ENCODE data around the gene C1QB.

GRCh38 chr1:21608765-21609181 lies 60.4 kb downstream of the RAP1GAP start:
- RRBS, result no CpG with 5 or more reads among the region's 4 CpGs

DNA sequence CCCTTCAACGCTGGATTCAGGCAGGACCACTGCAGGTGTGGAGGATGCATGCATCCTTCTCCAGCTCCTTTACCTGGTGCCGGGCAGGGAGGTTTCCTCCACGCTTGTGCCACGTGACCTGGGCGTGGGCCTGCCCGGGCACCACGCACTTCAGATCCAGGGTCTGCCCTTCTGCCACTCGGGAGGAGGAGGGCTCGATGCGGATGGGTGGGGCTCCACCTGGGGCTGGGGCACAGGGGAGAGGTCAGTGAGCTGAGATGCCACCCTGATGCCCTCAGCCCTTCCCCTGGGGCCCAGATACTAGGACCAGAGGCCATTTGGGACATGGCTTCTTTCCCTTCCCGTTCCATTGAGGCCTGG lies 32.0 kb downstream of the LDLRAD2 start:
- RRBS, result no CpG with 5 or more reads among the region's 11 CpGs

GRCh38 chr1:21889902-21890311 lies 47.2 kb downstream of the HSPG2 start:
- RRBS, result no CpG with 5 or more reads among the region's 14 CpGs

DNA sequence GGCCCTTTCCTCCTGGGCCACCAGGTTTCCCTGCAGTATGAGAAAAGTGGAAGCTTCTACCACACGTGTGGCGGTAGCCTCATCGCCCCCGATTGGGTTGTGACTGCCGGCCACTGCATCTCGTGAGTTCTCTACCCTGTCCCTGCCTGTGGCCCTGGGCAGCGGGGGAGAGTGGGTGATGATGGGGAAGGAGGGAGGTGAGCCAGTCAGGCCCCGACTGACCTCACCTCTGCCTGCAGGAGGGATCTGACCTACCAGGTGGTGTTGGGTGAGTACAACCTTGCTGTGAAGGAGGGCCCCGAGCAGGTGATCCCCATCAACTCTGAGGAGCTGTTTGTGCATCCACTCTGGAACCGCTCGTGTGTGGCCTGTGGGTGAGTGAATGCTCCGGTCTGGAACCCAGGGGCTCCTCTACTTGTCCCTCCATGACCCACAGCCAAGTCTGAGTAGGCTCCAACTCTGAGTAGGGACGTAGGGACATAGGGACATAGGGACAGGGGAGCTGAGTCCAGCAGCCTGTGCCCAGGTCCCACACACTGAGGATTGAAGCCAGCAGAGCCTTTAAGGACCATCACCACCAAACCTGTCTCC lies 4.1 kb downstream of the CELA3A start:
- RRBS, result no CpG with 5 or more reads among the region's 13 CpGs

DNA sequence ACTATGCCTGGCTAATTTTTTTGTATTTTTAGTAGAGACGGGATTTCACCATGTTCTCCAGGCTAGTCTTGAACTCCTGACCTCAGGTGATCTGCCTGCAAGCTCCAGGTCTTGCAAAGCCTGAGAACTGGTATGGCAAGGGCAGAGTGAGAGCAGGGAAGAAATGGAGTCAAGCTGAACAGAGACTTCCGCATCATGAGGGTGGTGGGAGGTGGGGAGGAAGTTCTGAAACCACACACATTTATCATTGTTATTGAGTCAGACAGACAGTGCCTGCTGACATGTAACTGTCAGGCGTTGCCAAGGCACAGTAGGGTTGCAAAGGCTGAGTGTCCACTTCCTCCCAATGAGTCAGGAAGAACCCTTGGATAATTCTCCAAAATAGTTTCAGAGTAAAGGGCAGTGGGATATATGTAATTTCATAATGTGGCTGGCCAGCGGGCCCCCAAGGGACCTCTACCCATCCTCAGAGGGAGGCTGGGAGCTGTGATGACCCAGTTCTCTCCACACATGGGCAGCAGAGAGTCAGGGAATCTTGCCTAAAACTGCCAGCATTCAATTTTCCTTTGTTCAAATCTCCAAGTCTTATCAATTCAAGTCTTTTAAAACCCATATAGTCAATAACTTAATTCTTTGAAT lies 17.6 kb downstream of the CELA3A start:
- RRBS, result no CpG with 5 or more reads among the region's 4 CpGs

GRCh38 chr1:22024450-22024731 lies 22.9 kb downstream of the CELA3A start:
- RRBS, result 2% methylated on average over 4 of the region's 9 CpGs

GRCh38 chr1:22077831-22078116 lies 25.3 kb downstream of the CDC42 start:
- RRBS, result no CpG with 5 or more reads among the region's 5 CpGs

DNA sequence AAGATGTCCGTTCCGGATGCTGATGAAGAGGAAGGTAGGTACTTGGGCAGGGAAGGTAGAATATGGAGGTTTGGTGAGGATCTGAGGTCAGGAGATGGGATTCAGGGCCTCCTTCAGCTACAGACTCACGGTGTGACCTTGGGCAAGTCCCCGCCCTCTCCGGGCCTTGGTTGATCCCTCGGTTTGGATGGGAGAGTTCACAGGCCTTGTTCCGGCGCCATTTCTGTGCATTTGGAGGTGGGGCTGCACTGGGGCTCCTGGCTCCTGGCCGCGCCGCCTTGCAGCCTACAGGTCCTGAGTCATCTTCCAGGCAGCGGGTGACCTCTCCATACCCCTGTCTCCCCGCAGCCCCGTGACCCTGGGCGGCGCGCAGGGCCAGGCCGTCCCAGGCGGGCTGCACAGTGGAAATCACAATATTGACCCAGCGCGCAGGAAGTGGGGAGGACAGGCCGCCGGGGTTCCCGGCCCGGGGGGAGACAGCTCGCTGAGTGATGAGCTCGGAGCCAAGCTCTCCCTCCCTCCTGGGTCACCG lies 142.5 kb upstream of the WNT4 start:
- RRBS, result 91% methylated on average over 2 of the region's 28 CpGs

- RRBS, result no CpG with 5 or more reads among the region's 1 CpG
These were observed 118.5 kb upstream of the ZBTB40 start for GRCh38 chr1:22333210-22333409.

DNA sequence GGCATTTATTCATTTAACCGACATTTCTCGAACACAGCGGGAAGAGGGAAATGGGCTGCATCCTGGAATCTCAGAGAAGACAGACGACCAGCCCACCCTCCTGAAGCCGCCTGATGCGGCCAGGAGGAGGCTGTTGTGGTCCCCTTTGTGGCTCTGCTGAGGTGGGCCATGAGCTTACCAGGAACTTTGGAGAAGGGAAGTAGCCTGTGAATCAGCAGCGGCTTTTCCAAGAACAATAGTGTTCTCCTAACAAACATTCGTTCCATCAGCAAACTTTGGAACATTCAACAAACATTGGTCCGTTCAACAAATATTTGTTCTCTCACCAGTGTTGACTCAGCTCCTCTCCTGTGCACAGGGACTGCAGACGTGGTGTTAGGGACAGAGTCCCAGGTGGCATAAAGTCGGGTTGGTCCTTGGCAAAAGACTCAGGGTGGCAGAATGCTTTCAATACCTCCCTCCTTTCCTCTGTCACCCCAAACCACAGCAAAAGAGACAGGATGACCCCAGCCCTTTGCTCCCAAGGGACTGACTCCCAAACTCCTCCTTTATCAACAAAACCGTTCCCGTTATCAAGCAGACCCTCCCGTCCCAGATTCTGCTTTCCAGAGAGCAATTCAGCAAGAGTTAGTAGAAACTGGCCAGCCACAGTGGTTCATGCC lies 103.2 kb upstream of the ZBTB40 start:
- RRBS, result no CpG with 5 or more reads among the region's 14 CpGs

DNA sequence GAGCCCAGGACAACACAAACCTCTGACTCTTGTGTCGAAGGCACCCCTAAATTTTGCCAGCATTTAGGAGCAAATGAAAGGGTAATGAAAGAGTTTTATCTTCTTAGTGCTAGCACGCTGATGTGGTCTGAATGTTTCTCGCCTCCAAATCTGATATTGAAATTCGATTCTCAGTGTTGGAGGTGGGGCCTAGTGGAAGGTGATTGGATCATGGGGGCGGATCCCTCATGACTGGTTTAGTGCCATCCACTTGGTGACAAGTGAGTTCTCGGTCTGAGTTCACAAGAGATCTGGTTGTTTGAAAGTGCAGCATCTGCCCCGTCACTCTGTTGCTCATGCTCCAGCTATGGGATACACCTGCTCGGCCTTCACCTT lies 75.2 kb upstream of the ZBTB40 start:
- RRBS, result no CpG with 5 or more reads among the region's 8 CpGs

DNA sequence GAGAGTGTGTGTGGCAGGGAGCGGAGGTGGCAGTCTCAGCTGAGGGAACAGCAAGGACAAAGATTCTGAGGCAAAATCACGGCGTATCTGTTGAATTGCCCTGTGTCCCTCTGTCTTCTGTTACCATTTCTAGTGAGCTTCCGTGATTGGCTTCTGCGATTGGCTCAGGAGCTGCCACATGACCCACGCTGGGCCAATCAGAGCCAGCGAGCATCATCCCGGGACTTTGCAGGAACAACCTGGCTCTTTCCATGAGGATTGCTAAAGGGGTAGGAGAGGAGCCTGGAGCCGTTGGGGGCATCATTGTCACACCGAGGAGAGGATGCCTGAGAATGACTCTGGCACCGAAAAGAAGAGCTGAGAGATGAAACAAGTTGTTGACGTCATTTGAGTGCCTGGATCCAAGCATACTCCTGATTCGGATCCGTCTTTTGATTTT lies 67.6 kb upstream of the ZBTB40 start:
- RRBS, result no CpG with 5 or more reads among the region's 14 CpGs

GRCh38 chr1:22629060-22629483 lies 7.4 kb upstream of the C1QA start:
- RRBS, result 23% methylated on average over 2 of the region's 4 CpGs

- RRBS, result no CpG with 5 or more reads among the region's 5 CpGs
These were observed 1.4 kb downstream of the C1QA start for GRCh38 chr1:22637781-22638209.

DNA sequence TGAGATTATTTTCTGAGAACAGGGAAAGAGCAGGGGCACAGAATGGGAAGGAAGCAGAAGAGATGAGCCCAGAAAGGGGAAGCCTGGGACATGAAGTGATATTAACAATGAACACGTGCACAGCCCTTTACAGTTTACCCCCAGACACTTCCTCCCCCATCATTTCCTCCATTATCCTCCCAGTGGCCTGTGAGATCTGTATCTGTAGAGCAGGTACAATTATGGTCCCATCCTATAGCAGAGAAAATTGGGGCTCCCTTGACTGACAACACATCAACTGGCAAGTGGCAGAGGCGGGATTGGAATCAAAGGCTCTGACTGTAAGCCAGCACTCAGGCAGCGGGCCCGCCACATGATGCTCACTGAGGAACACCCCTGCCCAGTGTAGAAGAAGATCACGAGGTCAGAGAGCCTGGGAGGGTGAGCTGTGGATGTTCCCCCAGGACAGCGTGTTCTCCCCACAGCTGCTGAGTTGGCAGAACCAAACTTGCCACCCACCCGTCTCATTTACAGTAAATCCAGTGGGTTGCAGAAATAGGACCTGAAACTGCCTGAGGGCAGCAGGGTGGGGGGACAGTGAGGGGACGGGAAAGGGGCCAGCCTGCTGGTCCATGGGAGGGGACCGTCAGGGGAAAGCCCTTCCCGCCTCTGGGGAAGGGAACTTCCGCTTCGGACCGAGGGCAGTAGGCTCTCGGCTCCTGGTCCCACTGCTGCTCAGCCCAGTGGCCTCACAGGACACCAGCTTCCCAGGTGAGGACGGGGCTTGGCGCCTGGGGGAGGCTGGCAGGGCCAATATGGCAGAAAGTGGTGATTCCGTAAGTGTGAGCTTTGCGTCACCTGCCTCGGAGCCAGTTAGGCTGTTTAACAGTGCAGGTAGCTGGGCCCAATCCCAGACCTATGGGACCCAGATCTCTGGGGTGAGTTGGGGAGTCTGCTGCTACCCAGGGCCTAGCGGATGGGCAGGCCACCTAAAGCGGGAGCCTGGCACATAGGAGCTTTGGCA lies at the start of gene C1QB:
Gene C1QB (plus strand): TSS at position 683 of the 1,003 bp plus-strand sequence.
- RRBS, result no CpG with 5 or more reads among the region's 21 CpGs

DNA sequence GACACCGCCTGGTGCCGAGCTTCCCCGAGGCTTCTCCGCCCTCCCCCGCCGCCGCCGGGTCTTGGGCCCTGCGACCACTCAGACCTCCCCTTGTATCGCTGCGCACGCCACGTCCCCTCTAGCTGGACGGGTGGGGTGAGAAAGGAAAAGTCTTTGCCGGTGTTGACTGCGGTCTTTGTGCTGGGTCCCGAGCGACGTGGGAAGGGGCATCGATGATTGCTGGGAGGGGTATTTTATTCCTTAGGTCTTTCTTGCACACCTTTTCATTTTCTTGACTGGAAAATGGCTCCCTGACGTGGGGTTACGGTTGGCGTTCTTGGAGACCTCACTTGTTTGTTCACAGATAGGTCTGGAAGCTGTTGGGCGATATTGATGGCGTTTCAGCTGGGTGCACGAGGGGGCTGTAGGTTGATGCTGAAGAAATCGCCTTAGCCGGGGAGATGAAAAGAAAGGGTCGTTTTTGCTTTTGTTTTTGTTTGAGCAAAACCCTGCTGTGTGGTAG lies 756 bp downstream of the KDM1A start:
- RRBS, result 1% methylated on average over 9 of the region's 29 CpGs

- RRBS, result 100% methylated on average over 1 of the region's 10 CpGs
These were observed 62.1 kb downstream of the KDM1A start for GRCh38 chr1:23081072-23082023.

GRCh38 chr1:23103203-23103810 lies 84.0 kb downstream of the KDM1A start:
- RRBS, result no CpG with 5 or more reads among the region's 8 CpGs

- RRBS, result 1% methylated on average over 34 of the region's 57 CpGs
These were observed 49.9 kb downstream of the HTR1D start for GRCh38 chr1:23167025-23168135.

- RRBS, result no CpG with 5 or more reads among the region's 7 CpGs
These were observed 25.6 kb downstream of the HNRNPR start for GRCh38 chr1:23318464-23318835.